ENCODE measurements around a stretch of chr13.

GRCh38 chr13:73765329-73765881 is 706.6 kb downstream of the KLF5 start:
- PRO-cap = no peak

DNA sequence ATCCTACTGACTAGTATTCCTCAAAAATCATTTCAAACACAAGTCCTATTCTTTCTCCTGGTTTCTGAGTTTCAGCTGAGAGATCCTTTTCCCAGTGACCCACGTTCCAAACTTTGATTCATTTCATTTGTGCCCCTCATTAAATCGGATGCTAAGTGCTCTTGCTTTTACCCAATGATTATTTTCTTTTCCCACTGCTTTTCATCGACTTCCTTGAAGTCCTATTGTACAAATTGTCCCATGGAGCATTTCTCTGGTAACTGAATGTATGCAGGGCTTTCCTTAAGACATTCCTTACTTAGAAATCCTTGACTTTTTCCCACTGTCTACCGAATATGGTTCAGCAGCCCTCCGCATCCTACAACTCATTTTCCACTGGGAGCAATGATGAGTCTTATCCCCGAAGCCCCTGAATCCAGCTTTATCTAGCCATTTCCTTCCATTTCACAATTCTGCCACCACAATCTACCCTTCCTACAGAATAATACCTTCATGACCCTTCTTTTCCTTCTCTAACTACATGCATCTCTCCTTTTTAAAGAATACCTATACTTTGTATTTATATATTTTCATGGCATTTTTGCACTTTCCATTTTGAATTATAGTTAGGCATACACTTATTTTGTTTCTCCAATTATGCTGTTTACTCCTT is 762.7 kb downstream of the KLF5 start:
- PRO-cap = no peak

DNA sequence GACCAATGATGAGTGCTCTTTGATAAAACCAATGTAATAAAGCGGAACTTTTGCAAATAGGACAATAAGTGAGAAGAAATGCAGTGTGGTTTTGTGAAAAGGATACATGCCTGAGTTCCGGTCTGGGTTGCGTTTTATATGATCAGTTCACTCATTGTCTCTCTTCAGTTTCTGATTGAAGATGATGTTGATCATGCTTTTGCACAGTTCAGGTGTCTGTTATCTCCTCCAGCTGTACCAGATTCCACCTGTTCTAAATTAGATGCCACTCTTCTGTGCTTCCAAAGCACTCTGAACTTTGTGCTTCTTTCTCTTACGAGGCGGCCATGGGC is 801.1 kb downstream of the KLF5 start:
- PRO-cap = no peak

DNA sequence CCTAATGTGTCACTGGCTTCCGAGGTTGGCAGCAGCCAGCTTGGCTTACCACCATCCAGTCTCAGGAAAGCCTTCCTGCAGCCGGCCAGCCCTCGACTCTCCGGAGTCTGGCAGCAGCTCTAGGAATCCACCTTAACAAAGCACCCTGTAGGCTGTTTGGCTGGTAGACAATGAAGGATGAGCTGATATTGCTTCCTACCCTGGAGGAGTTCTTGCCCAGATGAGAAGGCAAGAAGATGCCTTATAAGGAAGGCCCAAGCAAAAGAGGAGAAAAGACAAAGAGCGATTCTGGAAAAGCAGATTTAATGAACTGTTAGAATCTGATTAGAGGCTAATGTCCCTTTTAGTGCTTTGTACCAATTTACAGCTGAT is 887.2 kb downstream of the KLF5 start:
- PRO-cap = no peak

DNA sequence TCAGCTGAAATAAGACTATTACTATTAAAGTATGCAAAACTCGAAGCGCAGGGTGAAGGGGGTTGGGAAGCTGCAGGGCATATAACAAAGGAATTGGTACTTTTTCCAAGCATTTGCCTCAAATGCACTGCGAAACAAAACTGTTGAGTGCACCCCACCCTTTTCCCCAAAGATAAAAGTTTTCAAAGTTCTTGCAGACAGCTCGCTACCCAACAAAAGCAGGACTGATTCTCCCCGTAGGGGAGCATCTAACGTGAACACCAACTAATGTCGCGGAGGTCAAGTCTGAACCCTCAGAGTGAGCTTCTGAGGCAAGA is 1073.8 kb downstream of the KLF5 start:
- PRO-cap = no peak

- PRO-cap = no peak
These were observed 1109.6 kb downstream of the KLF5 start for GRCh38 chr13:74168402-74168838.

- PRO-cap = no peak
These were observed 262.2 kb downstream of the TBC1D4 start for GRCh38 chr13:75219748-75220115.

DNA sequence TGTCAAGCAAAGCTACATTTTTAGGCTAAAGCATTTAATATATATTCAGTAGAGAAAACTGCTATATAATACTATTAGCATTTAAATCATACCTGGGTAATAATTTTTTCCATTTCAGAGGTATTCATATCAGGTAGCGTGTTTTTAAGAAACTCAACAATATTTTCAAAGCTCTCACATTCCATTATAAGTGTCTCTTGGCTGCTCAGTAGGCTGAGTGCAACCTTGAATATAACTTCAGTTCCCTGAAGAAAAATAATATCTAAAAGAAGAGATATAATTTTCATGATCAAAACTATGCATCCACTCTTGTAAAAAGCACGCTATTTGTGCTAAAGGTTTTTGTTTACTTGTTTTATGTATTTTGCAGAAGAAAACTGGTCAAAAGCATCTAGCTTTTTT is 190.0 kb downstream of the TBC1D4 start:
- PRO-cap = no peak

GRCh38 chr13:75326061-75327105 is 155.6 kb downstream of the TBC1D4 start:
- PRO-cap = no peak

GRCh38 chr13:75329724-75330170 is 152.2 kb downstream of the TBC1D4 start:
- PRO-cap = no peak

GRCh38 chr13:75445566-75446201 is 36.3 kb downstream of the TBC1D4 start:
- PRO-cap = no peak

GRCh38 chr13:75452303-75453230 is 29.4 kb downstream of the TBC1D4 start:
- PRO-cap = no peak

DNA sequence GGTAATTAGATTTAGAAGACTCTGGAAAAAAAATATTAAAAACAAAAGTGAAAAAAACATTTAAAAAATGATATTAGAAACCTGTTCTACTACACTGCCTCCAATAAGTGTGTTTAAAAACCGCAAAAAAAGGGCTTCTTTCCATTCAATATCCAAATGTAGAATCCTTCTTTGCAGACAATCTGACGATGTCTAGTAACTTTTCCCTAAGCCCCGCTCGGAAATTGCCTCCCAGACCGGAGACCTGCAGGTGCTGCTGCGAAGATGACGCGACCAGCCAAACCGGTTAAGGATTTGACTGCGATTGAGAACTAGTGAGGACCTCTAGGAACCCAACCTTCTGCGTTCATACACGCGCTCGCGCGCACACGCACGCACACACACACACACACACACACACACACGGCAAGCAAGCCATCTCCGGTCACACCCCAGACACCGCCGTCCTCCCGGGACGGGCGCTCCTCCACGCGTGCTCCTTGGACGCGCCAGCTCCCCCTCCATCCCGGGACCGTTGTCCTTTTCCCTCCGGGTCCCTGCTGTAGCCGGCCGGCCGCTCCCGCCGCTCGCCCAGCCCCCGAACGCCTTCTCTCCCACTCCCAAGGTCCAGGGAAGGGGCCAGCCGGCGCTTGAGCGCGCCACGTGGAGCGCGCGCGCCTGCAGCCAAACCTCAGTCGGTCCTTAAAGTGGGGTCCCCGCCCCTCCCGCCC is 1.3 kb downstream of the TBC1D4 start:
- PRO-cap = unidirectional peak, plus-strand start at position 632 of the sequence

DNA sequence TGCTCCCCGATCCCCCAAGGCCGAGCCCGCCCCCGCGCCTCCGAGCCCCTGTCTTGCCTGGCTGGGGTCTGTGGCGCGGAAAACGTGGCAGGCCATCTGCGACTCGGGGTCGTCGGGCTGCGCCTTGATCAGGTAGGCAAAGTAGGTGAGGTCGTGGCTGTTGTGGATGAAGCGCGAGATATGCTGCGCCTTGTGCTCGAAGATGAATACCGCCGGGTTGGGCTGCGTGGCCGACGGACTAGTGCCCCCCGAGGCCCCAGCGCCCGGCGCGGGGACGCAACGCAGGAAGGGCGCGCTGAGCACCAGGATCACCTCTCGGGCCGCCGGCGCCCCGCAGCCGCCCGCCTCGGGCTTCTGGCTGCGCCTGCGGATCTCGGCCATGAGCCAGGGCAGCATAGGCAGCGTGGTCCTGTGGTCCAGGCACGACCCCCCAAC is 739 bp downstream of the TBC1D4 start:
- PRO-cap = no peak

DNA sequence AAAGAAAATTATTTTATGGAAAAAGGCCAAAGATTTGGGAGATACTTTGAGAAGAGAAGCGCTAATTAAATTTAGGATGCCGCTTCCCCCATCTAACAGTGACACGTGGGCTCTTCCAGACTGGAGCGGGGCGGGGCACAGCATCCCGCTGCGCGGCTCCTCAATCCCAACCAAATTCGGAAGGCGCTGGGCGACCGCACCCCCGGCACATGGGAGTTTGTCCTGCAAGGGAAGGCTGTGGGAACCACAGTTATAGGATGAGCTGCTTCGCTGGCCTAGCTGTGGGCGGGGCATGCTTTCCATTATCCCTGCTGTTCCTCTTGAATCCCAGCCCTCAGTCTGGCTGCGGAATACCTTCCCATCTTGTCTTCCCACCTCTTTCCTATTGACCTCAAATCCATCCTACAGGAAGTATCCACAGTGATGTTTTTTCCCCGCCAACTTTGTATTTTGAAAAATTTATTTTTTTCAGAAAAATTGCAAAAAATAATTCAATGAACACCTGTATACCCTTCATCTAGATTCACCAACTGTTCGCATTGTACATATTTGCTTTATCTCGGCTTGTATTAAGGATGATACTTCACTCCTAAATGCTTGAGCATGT is 454 bp upstream of the COMMD6 start:
- PRO-cap = bidirectional peak, plus-strand start at position 118 of the sequence, minus-strand start outside the sequence

DNA sequence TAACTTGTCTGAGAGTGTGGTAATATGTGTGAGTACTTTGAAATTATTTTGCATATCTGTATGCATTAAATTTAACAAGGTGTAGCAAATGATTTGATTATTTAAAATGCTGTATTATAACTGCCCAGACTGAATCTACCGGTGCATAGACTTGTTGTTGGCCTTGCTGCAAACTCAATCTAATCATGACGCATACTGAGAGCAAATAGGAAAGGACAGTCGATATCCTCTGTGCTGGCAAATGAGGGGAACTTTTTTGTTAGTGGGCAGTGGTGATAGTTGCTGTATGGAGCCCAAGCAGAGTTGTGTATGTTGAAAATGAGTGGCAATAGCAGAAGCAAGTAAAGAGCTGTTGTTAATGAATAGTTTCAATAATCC is 127.4 kb downstream of the LMO7 start:
- PRO-cap = no peak

DNA sequence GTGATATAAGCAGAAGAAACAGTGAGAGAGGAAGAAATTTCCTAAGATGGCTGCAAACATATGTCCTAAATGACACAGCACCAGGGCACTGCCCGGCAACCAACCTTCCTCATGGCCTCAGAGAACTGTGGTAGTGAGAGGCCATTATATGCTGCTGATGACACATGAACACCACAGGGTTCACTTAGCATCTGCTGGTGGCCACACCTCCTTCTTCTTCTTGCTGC is 88.2 kb downstream of the KCTD12 start:
- PRO-cap = no peak

GRCh38 chr13:76832404-76832929 is 53.7 kb downstream of the KCTD12 start:
- PRO-cap = no peak

DNA sequence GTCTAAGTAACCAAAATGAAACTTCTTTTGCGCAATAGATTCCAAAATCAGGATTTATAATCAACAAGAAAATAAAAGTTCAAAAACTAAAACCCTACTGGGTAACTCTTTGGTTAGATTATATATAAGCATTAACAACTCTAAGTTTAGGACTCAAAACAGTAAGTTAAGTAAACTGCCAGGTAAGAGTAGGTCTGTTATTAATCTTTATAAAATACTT is 2.5 kb downstream of the KCTD12 start:
- PRO-cap = no peak

GRCh38 chr13:76884611-76885003 is 1.6 kb downstream of the KCTD12 start:
- PRO-cap = no peak